Parietal lobe (tissue), 2 donors: ENCODE data around the genes JOSD2, ACP4, KLK1 and CTU1.

DNA sequence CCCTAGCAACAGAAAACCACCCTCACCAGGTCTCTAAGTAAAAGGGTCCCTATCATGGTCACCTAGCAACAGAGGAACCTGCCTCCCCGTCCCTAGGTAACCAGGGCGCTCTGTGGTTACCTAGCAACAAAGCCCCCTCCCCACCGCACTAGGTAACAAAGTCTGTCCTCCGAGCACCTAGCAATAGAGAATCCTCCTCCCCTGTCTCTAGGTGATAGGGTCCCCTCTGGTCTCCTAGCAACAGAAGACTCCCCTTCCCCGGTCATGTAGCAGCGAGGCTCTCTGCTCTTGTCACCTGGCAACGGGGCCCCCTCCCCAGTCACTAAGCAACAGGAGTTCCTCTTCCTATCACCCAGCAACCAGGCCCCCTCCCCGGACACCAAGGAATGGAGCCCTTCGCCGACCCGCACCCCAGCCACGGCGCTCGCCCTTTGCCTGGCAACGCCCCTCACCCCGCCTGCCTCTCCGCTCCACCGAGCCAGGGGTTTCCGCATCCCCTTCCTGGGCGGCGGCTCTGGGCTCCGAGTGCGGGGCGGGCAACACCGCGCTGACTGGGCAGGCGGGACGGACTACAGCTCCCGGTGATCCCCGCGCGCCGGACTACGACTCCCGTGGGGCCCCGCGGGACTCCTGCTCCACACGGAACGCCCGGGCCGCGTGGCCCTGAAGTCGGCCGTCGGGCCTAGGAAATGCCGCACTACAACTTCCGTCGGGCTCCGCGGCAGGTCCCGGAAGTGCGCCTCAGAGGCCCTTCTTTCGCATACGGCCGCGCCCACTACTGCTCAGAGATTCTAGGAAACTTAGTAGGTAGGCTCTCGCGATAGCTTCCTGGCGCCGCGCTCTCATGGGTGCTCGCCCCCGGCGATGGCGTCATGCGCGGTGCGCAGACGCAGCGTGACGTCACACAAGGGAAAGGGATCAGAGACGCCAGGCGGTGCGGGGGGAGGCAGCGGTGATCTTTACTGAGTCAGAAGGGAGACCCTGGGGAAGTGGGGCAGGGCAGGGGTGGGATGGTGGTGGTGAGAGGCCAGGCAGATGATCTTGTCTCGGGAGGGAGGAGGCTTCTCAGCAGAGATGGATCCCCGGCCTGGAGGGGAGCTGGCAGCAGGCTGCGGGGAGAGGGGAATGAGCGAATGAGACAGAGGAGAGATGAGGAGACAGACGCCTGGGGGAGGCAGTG is at the start of gene JOSD2:
Gene JOSD2 (minus strand): TSS at position 527 of the 1,180 bp plus-strand sequence.
- RAMPAGE, long total RNA, result no peak

DNA sequence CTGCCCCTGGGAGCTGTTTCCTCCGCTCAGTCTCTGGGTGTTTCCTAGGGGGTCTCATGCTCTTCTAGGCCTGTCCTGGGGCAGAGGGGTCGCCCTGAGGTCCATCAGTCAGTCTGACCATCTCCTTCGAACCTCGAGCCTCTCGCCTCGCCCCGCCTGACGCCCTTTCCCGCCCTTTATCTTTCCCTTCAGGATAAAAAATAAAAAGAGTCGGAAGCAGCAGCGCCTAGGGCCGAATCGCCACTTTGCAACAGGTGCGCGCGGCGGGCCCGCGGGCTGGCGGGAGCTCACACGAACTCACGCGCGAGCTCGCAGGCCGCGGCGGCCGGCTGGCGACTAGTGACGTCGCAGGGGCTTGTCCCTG is 33.8 kb downstream of the SYT3 start:
- RAMPAGE, long total RNA, result no peak

DNA sequence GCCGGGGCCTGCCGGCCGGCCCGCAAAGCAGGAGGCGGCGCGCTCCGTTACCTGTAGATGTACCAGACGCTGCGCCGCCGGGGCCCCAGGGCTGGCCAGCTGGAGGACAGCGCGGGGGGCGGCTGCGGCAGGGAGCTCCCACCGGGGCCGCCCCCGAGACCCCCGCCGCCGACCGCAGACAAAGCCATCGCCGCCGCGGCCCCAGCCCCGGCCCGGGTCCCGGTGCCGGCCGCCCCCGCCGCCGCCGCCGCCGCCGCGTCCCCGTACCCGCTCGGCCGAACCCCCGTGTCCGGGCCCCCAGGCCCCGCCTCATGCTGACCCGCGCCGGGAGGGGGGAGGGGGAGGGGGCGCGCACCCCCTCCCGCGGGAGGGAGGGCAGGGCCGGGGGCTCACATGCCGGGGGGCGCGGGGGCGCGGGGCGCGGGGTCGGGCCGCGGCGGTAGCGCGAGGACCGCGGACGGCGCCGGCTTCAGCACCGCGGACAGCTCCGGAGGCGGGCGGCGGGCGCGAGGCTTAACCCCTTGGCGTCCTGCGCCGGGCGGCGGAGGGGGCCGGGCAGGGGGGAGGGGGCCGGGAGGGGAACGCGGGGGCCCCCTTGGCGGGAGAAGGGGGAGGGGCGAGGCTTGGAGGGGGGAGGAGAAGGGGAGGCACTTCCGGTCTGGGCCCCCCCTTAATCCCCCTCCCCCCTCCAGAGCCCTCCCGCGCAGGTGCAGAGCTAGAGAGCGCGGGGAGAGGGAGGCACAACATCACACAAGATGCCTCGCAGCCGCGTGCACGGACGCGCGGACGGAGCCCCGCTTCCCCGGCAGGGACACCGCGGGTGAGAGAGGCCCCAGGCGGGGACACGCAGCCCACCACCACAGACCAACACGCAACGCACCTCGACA is 24.5 kb downstream of the SHANK1 start:
- RAMPAGE, long total RNA, result no peak

DNA sequence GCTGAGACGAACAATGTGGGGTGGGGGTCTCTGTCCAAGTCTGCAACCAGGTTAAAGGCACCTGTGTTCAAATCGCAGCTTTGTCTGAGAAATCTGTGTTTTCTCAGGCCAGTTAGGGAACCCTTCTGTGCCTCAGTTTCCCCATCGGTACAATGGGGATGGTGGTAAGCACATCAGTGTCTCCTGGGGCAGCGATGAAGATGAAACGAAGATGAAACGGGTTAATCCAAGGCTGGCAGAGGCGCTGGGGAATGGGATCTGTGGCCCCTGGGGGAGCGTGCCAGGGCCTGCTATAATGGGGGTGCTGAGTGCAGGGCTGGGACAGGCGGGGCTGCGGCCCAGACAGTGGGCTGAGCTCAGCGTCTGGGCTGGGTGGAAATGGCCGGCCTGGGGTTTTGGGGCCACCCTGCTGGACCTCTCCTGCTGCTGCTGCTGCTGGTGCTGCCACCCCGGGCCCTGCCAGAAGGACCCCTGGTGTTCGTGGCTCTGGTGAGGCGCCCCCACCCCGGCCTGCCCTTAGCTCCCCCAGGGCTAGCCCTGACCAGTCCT is at the start of gene ACP4:
Gene ACP4 (plus strand): TSS at position 379 of the 549 bp plus-strand sequence.
- RAMPAGE, long total RNA, result no peak

DNA sequence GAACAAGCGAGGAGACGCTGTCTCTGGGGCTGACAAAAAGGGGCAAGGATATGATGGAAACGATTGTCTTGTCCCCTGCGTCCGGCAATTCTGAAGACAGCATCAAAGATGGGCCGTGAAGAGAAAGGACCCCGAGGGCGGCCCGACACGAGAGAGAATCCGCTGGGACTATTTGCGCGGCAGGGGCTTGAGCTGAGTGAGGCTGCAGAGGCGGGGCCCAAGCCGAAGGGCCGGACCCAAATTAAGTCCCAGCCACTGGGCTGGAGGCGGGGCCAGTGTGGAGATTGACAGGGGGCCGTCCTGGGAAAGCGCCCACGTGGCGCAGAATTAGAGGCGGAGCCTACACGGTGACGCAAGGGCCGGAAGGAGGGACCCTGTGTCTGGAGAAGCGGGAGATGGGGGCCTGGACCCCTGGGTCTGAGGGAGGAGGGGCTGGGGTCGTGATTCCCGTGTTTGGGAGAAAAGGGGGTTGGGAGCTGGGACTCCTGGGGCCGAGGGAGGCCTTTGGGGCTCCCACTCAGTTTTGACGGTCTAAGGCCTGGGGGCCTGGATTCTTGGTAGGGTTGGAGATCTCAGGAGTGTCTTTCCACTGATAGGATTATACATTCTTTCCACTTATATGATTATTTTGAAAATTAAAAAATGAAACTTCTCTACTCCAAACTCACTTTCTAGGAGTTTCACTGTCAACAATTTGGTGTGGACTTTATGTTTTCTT is 14.7 kb downstream of the ACP4 start:
- RAMPAGE, long total RNA, result no peak

DNA sequence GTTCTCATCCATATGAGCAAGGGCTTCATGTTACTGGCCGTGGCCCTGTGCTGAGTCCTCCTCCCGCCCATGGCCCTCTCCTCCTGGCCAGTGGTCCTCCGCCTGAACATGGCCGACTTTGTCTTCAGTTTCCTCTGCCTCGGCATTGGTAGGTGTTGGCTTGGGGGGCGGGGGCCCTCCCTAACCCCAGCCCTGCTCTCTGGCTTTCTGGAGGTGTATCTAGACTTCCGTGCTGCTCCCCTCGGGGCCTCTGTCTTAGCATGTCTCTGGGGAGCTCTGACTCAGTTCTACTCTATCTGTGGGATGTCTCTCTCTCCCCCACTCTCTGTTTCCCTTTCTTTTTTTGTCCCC is 6.2 kb downstream of the KLK1 start:
- RAMPAGE, long total RNA, result no peak

DNA sequence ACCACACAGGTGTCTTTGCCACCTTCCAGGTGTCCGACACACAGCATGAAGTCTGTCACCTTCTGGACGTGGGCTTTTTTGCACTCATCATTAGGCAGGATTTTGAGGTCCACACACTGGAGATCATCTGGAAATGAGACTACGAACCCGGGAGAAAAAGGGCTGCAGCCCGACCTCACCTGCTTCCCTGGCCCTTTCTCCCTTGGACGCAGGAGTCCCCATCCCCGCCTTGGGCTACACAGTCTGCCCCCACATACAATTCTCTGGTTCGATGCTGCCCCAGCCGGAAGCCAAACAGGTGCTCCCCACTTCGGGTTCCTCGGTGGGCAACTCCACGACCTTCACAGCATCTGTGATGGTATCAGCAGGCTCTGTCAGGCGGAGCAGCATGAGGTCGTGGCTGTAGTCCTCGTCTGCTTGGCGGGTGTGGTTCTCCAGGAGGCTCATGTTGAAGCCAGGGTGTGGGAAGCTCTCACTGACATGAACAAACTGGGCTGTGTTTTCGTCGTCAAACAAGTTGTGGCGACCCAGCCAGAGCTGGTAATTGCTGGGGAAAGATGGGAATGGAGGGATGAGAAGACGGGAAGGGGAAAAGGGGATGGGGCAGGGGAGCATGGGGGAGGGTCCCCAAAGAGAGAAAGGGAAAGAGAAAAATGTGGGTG is 3.6 kb downstream of the KLK1 start:
- RAMPAGE, long total RNA, result no peak

- RAMPAGE, long total RNA, result no peak
Observed at GRCh38 chr19:50820559-50821344, 2.8 kb downstream of the KLK1 start.

DNA sequence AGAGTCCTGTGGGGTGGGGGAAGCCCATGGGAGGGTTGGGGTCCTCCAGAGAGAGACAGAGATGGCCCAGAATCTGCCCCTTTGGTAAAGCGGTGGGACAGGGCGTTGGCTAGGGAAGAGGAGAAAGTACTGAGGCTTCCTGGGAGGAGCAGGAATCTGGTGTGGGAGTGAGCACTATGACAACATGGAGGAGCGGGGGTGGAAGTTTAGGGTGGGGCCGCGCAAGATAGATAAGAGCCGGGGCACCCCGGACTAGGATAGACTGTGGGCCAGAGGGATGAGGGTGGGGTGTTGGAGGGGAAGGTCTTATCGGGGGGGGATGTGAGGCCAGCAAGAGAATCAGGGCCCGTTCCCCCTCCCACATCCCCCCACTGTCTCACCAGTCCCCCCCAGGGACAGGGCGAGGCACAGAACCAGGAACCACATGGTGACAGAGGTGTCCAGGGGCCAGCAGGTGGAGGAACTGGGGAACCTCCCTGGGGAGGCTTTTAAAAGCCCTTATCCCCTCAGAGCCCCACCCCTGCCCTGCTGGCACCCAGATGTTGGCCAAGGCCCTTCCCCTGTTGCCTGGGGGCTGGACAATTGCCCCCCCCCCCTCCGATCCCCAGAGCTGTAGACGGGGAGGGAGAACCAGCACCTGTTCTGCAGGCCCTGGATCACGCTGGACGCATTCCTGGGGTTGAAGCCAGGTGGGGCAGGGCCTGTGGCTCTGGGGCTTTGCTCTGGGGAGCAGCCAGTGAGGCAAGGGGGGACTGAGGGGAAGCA is at the start of gene KLK1:
Gene KLK1 (minus strand): TSS at position 465 of the 765 bp plus-strand sequence.
- RAMPAGE, long total RNA, result no peak

GRCh38 chr19:50835429-50836597 is 2.4 kb upstream of the KLK15 start:
- RAMPAGE, long total RNA, result no peak

- RAMPAGE, long total RNA, result no peak
Observed at GRCh38 chr19:50858860-50859323, 4.2 kb downstream of the KLK3 start.

GRCh38 chr19:50911955-50912407 is 786 bp upstream of the KLK4 start:
- RAMPAGE, long total RNA, result no peak

DNA sequence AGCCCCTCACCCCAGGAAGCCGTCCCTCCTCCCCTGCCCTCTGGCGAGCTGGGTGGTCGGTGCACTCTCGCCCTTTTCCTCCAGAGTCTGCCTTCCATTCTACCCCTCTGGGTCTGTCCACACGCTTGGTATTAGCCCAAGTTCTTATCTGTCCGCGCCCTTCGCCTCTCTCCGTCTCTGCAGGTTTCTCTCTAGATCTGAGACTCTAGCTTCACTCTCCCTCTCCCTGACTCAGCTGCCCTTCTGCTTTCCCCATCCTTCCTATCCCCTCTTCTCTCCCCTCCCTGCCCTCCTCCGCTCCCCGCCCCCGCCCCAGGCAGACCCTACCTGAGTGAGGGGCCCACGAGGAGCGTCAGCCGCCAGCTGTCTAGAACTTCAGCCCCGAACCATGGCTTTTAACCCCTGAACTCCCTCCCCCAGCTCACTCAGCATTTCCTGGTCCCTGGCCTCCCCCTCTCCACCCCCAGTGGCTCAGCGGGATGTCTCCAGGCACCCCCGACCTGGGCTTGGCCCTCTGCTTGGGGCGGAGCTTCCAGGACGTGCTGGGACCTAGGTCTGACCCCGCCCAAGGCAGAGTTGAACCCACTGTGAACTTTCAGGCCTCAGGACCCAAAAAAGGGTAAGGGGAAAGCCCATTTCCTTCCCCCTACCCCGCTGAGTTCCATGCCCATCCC is 556 bp upstream of the KLK13 start:
- RAMPAGE, long total RNA, result no peak

DNA sequence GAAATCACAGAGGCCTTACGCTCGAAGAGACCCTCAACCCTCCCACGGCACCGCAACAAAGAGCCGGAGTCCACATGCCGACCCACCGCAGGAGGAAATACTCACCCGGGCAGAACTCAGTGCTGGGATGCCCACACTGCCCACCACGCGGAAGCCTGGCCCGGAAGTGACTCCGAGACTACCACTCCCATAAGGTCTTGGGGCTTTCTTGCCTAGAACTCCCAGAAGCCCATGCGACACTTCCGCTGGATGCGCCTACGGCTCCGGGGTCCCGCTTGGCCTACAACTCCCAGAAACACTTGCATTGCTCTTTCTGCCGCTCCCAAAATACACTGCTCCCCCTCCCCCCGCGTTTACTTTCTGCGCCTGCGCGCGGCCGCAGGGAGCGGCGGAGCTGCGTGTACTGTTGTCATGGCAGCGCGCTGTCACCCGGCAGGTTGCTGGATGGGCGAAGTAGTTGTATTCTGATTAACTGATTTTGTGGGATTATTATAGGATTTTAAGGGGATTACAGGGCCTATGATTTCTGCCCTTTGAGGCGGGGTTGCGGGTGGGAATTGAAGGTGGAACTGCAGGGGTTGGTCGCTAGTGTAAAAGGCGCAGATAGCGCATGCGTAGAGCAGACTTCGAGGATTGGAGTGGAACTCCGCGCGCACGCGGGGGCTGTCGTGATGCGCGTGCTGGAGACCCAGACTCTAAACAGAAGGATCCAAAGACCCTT is at the start of gene CTU1:
Gene CTU1 (minus strand): TSS at position 168 of the 721 bp plus-strand sequence.
- RAMPAGE, long total RNA, result no peak

GRCh38 chr19:51138417-51139001 is 3.6 kb upstream of the SIGLEC7 start:
- RAMPAGE, long total RNA, result no peak

DNA sequence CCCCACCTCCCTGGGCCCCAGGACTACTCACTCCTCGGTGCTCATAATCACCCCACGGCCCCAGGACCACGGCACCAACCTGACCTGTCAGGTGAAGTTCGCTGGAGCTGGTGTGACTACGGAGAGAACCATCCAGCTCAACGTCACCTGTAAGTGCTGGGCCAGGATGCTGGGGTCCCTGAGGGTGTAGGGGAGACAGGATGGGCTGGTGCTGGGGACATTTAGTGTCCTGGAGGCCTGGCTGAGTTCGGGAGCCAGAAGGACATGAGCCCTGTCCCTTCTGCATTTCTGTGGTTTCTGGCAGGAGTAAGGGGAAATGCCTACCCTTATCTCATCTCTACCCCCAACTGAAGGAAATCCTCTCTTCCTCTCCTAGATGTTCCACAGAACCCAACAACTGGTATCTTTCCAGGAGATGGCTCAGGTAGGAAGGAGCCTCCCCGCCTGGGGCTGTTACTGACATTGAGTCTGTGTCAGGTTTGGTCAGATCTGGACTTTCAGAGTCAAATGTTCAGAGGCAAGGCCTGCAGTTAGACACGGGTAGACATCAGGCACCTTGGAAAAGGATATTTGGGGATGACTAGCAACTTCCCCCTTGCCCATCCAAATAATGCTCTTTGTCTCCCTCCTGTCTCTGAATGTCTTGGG is 1.2 kb downstream of the CD33 start:
- RAMPAGE, long total RNA, result no peak

DNA sequence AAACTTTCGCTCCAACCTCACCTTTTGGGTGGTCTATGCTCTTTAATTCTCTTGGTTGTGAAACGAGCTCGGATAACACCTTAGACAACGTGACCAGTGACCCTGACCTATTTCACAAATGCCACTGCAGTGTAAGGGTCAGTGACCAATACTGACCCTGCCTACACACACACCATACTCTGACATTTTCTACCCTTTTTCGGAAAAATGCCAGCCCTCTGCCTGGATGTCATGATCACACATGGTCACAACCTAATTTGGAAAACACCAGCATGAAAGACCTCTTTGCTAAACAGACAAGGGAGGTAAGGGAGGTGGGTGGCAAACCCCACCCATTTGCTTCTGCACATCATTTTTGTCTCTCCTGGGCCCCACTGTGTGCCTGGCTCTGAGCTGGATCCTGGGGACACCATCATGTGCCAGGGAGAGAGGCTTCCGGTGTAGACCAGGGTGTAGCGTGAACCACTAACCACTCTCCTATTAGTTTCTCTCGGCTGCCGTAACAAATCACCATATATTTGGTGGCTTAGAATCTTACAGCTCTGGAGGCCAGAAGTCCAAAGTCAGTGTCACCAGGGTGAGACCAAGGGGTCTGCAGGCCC is 9.9 kb downstream of the ETFB start:
- RAMPAGE, long total RNA, result no peak

GRCh38 chr19:51362526-51363454 is 3.4 kb downstream of the ETFB start:
- RAMPAGE, long total RNA, result no peak

DNA sequence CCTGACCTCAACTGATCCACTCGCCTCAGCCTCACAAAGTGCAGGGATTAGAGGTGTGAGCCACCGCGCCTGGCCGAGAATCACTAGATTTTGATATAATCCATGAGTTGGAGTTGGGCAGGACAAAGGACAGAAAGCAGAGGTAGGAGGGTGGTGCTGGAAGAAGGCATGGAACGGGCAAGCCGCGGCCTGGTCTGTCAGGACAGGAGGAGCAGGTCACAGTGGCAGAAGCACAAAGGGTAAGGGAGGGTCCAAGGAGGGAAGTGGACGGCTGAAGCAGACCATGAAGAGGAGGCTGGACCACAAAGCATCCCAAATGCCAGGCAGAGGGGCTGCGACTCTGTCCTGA is 2.5 kb downstream of the ETFB start:
- RAMPAGE, long total RNA, result no peak

DNA sequence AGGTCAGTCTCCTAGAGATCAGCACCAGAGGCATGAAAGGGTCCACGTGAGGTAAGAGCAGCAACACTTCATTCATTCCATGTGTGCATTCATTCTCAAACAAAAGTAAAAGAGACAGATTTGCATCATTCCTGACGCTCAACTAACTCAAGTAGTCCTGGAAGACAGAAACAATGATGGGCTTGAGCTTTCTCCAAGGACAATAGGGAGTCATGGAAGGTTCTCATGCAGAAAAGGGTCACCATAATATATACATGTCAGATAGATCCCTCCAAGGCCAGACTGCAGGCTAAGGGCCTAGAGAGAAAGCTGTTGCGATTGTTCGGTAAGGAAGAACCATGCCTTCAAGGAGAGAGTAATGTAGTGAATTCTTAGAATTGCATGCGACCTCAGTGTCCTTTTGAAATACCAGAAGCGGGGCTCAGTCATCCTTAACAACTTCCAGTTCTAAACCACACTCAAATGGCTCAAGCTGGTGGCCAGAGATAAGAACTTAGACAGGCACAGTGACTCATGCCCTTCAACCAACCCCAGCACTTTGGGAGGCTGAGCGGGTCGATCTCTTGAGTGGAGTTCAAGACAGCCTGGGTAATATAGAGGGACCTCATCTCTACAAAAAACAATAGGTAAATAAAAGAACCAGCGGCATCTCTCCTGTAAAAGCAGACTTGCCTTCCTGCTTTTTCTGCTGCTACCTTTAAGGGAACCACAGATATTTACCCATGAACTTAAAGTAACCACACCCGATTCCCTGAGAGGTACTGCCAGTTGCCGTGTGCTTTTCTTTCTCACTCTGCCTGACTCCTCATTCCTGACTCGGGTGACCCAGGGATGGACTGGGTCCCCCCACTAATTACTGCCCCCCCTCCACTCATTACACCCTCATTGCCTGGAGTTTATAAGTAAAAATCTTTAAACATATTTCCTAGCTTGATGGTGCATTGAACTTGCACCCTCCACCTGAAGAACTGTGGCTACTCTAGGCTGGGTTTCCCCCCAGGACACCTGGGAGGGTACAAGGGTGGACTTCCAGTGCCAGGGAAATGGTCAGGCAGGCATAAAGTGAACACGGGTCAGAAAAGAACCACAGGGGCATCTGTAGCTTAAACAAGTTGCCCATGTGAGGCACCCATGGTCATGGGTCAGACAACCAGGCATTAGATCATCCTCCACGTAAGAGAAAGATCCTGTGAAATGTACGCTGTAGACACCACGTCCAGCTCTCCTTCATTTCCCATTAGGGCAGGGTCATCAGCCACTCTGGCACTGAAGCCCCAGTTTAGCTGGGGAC is 15.4 kb upstream of the SIGLEC6 start:
- RAMPAGE, long total RNA, result no peak